Hematopoietic multipotent progenitor cell (in vitro differentiated cells): ENCODE results near the genes MRGPRG and ART5.

- CAGE, long polyA plus RNA = no peak
Measured at GRCh38 chr11:2807192-2807705, 78.3 kb downstream of the CDKN1C start.

- CAGE, long polyA plus RNA = no peak
Measured at GRCh38 chr11:2882677-2883064, 2.9 kb downstream of the CDKN1C start.

DNA sequence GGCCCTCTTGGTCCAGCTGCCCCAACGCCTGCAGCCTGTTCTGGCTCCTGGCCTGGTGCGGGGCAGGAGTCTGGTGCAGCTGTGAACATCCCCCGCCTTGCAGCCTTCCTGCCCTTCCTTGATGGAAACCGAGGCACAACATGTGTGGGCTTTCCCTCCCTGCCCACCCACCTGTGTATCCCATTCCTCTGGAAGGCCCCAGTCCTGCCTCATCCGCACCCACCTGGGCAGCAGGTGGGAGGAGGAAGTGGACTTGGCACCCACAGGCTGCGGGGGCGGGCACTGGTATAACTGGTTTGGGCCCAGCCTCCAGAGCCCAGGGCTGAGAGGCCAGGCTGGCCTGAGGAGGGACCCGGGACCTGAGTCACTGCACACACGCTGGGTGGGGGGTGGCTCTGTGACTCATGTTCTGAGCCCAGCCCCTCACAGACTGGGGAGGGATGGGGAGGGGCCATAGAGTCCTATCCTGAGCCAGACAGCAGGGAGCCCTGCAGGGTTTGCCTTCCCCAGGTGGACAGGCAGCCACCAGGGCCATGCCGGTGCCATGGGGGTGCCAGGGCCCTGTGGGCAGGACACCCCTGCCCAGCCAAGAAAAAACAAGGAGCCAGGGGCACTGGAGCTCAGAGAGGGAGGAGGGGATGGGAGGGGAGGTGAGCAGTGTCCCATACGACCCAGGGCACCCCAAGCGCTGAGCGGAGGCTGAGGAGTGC is 10.4 kb downstream of the SLC22A18 start:
- CAGE, long polyA plus RNA = no peak

DNA sequence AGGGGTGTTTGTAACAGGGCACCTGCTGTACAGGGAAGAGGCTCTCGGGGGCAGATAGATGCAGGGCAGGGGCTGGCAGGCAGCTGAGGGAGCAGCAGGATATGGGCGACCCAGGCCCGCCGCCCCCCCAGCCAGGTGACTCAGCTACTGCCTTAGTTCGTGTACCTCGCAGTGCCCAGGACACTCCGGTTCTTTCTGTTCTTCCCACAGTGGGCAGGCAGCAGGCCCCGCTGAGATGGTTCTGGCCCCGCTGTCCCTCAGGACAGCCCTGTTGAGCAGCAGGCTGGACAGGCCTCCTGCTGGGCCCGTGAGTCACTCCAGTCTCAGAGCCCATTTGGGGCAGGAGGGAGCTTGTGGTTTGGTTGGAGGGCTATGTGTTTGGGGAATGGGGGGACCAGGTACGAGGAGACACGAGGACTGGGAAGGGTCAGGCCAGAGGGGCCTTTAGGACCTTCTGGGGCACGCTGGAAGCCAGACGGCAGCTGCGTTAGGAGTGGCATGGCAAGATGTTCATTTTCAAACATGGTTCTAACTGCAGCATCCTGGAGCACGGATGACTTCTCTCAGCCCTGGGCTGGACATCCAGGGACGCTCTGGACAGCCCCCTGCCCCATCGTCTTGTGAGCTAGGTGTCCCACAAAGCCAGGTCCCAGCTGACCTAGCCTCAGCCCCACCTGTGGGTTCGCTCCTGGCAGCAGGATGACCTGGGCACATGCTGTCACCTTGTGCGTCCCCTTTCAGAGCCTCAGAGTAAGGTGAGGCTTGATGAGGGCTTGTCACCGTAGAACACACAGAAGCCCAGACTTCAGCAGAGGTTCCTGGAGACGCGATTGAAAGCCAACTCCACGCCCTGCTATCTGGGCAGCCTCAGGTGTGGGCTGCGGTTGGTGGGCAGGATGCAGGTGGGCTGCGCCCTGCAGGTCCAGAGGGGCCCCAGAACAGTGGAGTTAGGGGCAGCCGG is 11.3 kb downstream of the SLC22A18 start:
- CAGE, long polyA plus RNA = no peak

GRCh38 chr11:2942894-2943084 is 13.6 kb upstream of the PHLDA2 start:
- CAGE, long polyA plus RNA = no peak

DNA sequence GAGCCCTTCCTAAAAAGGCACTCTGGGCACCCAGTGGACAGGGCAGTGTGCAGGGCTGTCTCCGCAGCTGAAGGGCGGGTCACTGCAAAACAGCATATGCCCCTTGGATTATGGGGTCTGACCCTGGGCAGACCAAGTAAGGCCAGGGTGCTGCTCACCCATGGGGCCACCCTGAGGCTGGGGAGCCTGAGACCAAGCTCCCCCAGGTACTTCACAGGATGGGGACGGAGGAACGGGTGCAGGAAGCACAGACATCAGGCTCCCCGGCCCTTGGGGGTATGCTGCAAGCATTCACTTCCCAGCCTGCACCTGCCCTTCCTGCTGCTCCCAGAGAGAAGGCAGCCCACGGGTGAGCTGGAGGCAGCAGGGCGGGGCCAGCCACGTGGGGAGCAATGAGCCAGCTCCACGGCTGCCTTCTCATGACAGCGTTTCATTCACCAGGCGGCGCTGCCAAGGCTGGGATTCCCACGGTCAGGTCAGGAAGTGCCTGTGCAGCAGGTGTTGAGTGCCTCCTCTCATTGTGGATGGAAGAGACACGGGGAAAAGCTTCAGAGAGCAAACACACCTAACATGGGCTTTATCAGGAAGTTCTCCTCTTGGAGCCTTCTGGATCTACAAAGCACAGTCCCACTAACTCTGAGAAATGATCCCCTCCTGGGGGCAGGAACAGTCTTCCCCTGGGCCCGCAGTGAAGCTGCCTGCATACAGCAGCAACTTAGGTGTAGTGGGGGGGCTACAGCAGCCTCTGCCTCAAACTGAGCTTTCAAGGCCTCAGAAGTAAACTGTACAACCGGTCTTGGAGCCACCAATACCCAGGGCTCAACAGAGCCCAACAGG is 14.5 kb upstream of the PHLDA2 start:
- CAGE, long polyA plus RNA = no peak

GRCh38 chr11:2944452-2945318 is 15.5 kb upstream of the PHLDA2 start:
- CAGE, long polyA plus RNA = no peak

DNA sequence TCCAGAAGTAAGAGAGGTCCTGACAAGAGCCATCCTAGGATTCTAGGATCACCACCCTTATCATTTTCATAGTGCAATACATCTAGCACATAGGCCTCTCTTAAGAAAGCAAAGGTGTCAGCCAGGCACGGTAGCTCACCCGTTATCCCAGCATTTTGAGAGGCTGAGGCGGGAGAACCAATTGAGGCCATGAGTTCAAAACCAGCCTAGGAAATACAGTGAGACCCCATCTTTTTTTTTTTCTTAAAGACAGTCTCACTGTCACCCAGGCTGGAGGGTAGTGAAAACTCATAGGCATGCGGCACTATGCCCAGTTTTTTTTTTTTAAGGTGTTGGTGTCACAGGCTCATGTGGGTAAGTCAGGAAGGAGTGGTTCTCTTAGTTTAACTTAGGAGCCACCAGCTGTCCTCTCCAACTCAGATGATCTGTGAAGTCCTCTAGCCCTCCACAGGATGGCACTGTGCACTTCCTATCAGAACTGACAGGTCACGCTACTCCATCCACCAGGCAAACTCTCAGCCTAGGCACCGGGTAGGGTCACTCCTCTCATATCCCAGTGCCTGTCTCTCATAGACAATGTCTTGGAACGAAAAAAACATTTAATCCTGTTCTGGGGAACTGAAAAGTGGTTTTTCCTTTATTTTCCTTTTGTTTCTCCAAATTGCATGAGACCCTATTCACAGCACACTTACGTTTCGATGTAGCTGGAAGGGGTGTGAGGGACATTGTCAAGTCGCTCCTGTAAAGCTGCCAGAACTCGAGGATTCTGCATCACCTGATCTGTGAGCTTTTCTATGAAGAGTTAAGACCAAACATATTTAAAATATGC is 16.6 kb downstream of the NAP1L4 start:
- CAGE, long polyA plus RNA = no peak

DNA sequence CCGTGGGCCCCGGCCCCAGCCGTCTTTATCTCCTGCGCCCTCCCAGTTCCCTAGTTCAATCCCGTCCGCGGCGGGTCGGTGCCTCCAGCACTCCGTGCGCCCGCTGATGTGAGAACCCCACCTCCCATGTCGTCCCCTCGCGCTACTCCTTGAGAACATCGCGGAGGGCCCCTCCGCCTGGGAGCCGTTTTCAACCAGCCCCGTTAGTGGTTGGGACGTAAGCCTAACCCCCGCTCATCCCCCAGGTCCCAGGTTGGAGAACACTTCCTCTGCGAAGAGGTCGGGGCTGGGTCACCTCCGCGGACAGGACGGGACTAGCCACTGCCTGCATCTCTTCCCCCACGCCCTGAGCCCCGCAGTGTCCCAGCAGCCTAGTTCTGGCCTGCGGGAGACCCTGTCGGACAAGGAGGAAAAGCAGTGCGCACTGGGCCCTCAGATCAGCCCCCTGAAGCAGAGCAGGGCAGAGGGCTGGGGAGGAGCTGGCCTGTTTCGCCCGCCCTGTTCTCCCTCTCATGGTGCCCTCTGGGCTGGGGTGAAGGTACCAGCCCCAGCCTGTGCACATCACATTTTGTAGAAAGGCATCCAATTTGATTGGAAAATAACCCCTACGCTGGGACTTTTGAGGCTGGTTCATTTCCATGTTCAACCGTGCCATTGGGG is 642 bp upstream of the NAP1L4 start:
- CAGE, long polyA plus RNA = no peak

DNA sequence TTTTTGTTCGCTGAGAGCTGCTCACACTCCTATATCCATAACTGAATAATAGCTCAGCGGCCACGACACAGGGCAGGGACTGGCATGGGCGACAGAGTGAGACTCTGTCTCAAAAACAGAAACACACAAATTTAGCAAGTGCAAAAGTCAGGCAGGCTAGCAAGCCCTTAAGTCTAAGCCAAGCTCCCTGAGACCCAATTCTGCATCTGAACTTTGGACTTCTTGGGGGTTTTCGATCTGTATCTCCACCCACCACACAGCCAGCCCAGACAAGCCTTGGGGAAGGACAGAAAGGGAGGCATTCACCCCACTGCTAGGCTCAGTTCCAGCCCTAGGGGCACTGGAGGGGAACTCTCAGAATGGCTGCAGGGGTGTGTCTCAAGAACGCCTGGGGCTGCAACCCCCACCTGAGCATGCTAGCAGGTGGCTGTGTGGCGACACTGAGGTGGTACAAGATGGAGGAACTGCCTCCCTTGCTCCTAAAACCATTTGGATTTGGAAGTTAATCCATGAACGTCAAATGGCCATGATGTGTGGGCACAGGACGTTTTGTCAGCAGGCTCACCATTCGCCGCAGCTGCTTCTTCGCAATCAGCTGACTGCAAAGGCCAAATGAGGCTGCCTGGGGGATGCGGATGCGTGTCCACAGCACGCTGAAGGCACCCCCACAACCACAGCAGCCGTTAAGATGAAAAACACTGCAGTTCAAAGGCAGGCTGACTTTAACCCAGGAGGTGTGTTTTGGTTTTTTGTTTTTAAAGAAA is 21.9 kb upstream of the NAP1L4 start:
- CAGE, long polyA plus RNA = no peak

DNA sequence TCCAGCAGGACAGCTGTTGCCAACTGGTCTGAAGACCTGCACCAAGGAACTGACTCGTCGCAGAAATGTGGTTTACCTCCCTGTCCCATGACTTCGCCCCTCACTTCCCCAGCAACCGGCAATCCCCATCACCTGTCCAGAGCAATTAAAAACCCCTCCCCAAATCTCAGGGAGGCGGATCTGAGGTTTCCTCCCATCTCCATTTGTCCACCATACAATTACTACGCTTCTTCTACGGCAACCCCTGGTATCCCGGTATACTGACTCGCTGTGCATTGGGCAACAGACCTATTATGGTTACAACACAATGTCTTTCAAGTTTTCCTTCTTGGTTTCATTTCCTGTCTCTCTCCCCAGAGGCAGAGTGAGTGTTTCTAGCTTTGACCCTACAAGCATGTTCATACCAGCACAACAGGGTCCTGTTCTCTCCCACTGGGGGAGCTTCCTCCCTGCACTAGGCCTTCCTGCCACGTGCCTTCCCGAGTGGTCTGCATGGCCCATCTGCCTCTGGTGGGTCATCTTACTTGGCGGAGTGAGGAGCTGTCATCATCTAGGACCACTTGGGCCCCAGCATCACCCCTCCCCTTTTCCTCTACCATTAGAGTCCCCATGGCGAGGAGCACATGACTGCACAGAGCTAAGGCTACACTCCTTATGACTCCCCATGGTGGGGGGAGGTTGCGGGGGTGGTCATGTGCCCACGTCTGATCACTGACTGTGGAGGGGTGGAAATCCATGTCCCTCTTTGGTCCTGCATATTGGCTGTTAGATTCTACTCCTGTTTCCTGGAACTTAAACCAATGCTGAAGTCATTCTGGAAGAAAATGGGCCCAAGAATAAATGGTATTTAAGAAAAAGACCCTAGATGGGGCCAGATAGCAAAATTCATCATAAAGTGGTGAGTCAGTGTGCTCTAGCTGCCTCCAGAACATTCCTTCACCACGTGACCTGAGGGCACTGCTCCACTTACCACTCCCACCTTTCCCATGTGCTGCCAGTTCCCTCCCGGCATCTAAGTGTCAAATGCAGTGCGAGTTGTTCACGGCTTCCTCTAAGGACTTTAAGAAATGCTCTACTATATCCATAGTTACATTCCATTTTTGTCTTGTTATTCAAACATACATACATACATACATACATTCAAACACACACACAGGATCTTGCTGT is 30.5 kb upstream of the NAP1L4 start:
- CAGE, long polyA plus RNA = no peak

- CAGE, long polyA plus RNA = no peak
Measured at GRCh38 chr11:3092940-3093687, 35.9 kb upstream of the CARS1 start.

GRCh38 chr11:3105817-3106554 is 48.8 kb upstream of the CARS1 start:
- CAGE, long polyA plus RNA = no peak

DNA sequence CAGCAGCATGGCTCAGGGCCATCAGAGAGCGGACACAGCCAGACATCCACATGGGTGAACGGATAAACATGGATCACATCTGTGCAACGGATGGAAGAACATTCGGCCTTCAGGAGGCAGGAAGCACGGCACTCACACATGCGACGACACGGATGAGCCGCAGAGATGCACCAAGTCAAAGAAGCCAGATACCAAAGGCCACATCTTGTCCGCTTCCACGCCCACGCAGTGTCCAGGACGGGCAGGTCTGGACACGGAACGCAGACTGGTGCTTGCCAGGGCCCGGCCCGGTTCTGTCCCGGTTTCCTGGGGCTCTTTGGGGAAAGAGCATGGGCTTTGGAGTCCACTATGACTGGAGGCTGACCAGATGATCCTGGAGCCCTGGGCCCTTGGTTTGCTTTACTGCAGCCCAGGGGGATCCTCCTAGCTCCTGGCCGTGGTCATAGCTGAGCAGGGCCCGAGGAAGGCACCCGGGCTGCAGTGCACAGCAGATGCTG is 21.7 kb downstream of the OSBPL5 start:
- CAGE, long polyA plus RNA = no peak

DNA sequence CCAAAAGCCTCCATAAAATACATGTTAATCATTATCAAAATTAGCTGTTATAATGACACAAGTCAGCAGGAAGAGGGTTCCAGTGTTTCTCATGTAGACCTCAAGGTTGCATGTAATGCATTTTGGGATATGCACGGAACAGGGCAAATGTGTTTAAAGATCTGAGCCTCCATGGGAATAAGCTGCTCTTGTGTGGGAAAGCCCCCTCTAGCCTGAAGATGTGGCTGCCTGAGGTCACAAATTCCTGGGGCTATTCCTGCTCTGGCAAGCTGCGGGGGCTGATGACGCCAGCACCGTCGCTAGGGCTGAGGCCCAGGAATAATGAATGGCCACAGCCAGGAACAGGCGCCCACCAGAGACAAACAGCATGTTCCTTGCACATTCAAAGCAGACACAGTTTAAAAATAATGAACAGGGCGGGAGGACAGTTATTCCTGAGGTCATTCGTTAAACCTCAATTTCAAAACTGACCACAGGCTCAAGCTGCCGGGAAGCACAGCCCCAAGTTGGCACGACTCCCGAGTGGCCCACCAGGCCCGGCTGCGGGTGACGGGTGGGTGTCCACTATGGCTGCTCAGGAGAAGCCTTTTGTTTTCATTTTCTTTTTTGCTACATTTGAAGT is 11.7 kb downstream of the OSBPL5 start:
- CAGE, long polyA plus RNA = no peak

DNA sequence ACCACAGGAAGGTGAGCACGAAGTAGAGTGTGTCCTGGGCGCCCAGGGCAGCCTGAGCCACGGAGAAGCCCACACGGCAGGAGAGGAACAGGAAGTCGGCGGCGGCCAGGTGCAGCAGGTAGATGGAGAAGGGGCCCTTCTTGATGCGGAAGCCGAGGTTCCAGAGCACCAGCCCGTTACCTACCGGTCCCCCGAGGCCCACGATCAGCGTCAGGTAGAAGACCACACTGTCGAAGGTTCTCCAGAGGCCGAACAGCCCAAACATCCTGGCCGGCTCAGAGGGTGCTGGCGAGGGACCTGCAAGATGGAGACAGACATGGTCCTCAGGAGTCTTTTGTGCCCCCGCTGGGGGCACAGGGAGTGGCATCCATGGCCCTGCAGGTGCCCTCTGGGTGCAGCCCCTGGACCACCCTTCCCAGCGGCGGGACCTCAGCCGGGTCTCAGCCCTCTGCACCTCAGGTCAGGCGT is at the start of gene MRGPRG:
Gene MRGPRG, minus strand, starts transcription at position 265 of the 468 bp plus-strand sequence.
- CAGE, long polyA plus RNA = no peak

- CAGE, long polyA plus RNA = no peak
Measured at GRCh38 chr11:3421603-3422118, 42.7 kb upstream of the ZNF195 start.

- CAGE, long polyA plus RNA = no peak
Measured at GRCh38 chr11:3641727-3642471, at the start of gene ART5. TSS of gene ART5 (minus strand) at chr11:3641992.

- CAGE, long polyA plus RNA = no peak
Measured at GRCh38 chr11:3787482-3787860, 9.9 kb downstream of the NUP98 start.

DNA sequence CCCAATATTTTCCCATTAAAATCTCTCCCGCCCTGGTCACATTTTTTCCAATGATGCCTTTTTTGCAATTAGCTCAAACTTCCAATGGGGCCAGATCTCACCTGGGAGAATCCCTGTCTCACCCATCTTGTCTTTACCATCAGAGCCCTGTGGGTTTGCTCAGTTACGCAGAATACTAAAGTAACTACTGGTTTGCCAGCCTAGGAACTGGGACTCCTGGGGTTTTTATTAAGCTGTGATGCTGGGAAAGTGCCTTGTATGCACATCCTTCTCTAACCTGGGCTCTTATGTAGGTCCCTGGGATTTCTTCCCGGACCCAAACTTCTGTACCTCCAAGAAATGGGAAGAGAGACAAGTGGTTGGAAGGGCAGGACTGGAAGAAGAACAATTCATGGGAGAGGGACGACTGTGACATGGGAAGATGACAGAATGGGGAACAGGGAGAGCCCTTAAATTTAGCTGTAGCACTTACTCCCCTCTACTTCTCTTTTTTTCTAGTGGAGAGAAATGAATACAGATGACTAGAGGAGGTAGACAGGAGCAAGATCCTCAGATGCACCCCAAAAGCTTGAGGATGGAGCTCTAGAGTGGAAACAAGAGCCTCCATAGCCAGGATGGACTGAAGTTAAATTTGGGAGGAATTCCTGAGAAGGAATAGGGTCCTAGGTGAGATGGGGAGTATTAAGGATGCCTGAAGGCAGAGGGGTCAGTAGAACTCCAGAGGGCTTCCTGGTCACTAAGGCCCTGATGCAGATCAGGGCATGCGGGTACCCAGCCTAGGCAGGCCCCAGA is 2.3 kb downstream of the RHOG start:
- CAGE, long polyA plus RNA = no peak